OCI-LY7 (cell line): ENCODE measurements around a stretch of chr11.

DNA sequence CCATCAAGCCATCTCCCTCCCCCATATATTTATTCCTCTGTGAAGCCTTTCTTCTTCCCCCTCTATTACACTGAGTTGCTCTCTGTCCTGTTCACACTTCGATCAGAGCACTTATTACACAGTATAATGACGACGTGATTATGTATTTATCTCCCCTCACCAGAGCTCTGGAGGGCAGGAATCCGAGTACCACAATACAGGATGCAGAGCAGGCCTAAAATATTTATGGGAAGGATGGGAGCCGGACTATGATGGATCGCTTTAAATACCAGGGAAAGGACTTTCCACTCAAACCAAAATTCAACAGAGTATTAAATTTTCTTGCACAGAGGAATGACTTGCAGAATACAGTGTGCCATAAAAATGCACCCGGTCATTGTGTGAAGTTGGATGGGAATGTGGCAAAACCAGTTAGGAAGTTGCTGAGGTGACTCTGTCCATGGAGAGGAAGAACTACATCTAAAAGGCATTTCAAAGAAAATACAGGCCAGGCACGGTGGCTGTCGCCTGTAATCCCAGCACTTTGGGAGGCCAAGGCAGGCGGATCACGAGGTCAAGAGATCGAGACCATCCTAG, 21.3 kb upstream of the IPO7 start:
- PRO-cap, result no peak
- RAMPAGE, long total RNA, result no peak

DNA sequence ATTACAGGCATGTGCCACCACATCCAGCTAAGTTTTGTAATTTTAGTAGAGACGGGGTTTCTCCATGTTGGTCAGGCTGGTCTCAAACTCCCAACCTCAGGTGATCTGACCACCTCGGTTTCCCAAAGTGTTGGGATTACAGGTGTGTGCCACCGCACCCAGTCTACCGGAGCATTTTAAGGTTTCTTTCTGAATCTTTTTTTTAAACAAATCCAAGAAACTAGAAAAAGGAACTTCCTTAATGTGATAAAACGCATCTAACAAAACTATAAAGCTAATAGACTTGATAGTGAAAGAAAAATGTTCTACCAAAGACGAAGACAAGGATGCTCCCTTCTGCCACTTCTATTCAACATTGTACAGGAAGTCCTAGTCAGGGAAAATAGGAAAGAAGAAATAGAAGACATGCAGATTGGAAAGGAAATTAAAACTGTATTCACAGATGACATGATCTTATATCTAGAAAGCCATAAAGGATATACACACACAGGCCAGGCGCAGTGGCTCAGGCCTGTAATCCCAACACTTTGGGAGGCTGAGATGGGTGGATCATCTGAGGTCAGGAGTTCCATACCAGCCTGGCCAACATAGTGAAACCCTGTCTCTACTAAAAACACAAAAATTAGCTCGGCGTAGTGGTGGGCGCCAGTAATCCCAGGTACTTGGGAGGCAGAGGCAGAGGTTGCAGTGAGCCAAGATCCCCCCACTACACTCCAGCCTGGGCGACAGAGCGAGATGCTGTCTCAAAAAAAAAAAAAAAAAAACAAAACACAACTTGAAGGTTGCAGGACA, 10.8 kb upstream of the ZNF143 start:
- PRO-cap, result no peak
- RAMPAGE, long total RNA, result no peak

DNA sequence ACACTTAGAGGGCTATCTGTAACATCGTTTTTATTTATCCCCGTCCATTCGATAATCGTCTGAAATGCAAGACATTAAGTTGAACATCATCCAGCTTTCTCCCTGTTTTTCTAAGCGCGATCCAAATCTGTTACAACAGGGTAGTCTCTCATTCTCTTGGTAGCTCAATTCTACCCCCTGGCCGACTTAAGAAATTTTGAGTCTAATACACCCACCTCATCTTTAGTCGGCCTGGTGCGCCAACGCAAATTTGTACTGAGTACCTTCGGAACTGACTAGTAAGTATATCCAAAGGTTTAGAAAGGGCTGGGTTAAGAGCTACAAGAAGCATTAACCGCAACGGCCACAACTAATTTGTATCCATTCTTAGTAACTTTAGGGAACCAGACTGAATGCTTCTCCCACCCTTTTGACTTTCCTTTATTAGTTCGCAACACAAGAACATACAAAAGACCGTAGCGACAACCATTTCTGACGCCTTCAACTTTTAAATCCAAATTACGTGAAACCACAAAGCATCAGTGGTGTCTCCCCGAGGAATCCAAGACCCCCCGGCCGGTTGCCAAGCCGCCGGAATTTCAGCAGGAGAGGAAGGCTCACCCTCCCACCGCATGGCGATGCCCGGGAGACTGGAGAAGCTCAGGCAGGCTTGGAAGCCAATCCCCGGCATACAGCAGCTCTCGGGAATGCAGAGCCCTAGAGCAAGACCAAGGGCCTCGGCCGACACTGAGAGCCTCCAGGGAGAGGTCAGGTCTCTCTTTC, 918 bp upstream of the ZNF143 start:
- PRO-cap, result no peak
- RAMPAGE, long total RNA, result no peak

DNA sequence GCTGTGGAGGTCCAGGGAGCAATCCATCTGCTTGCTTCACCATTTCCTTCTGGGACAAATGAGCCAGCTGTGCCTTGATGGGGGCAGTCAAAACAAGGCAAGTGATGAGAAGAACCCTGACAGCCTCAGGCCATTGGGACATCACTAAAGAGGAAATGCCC, 38.3 kb upstream of the WEE1 start:
- PRO-cap, result no peak
- RAMPAGE, long total RNA, result no peak

- PRO-cap, result bidirectional peak, plus-strand start at chr11:9601149, minus-strand start at chr11:9601158; bidirectional peak, plus-strand start at chr11:9601683, minus-strand start at chr11:9601555
- RAMPAGE, long total RNA, result no peak
Measured at GRCh38 chr11:9601119-9601869, 27.8 kb downstream of the WEE1 start.

DNA sequence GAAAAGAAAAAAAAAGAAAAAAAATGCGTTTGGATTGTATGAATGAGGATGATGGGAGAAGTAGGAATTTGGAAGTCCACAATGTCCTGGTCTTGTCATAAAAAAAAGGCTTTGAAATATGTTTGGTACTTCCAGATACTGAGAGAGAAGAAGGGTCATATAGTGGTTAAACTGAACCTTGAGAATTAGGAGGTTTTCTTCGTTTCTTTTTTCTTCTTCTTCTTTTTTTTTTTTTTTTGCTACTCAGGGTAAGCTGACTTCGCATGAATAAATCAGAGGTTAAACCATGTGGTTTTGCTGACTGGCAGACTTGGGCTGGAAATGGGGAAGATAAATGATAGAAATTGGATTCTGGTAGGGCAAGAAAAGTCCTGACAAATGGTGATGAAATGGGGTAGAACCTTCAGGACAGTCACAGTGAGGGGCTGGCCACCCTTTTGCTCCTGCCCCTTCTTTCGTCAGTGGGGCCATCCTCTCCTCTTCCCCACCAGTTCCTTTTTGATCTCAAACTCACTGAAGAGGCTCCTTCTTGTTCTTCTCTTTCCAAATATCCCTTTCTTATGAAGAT, 1.7 kb upstream of the SWAP70 start:
- PRO-cap, result no peak
- RAMPAGE, long total RNA, result no peak

DNA sequence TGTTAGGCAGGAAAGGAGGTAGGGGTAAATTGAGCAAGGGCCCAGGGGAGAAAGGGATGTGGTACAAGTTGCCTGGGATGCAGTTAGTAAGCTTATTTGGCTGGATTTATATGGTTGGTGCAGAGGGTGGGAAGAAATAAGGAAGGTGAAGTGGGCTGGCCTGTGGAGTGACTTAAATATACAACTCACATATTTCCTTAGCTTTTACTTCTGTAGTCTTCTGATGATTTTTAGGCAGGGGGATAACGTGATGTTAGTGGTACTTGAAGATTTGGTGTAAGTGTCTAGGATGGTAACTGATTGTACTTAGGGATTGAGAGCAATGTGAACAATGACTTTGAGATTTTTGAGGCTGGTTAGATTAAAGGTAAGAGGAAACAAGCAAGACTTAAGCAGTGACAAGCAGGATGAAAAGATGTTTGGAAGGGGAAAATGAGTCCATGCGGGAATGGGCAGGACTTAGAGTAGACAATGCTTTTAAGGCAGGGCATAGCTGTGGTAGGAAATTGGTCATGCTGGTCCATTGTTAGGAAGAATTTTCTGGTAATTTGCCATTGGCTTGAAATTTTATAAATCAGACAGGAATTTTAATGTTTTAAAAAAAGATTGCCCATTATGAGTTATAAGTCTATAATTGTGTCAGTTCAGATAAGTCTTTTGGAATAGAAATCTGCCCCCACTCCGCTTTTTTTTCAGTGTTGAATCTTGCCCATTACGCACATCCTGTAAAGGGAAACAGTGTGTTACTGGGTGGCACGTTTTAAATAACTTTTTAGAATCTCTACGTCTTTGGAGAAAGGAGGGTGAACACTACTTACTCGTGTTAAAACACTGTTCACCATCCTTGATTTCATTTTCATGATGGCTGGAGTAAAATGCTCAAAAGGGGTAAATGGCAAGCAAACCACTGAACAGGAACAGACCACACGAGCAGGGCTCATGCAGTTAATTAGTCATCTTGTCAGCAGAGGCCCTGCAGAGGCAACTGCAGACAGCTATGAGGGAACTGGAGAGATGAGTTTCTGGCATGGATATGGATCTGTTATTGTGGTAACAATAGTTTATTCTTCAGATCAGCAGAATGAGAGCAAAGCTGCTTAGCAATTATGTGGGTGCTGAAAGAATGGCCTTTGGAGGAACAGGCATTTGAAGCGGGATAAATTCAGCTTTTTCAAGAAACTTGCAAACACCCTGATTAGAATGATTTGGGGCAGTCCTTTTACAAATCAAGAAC, 24.9 kb downstream of the SWAP70 start:
- PRO-cap, result unidirectional peak, plus-strand start at position 775 of the sequence; bidirectional peak, plus-strand start at position 956 of the sequence, minus-strand start at position 863 of the sequence
- RAMPAGE, long total RNA, result no peak

DNA sequence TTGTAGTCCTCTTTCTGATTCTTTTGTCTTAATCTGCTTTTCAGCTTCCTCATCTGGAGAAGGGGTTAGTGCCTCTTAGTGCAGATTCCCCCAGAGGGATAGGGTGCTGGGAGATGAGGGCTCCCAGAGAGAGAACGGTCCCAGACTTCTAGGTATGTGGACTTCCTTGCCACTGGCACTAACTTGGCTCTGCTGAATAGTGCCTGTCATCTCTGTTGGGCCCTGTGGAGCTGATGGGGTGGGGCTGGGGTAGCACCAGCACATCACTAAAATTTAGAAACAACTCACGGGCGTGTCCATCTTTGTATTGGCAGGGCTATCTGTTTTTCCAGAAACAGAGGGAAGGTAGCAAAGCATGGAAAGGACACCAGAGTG, 25.8 kb downstream of the SWAP70 start:
- PRO-cap, result no peak
- RAMPAGE, long total RNA, result no peak

DNA sequence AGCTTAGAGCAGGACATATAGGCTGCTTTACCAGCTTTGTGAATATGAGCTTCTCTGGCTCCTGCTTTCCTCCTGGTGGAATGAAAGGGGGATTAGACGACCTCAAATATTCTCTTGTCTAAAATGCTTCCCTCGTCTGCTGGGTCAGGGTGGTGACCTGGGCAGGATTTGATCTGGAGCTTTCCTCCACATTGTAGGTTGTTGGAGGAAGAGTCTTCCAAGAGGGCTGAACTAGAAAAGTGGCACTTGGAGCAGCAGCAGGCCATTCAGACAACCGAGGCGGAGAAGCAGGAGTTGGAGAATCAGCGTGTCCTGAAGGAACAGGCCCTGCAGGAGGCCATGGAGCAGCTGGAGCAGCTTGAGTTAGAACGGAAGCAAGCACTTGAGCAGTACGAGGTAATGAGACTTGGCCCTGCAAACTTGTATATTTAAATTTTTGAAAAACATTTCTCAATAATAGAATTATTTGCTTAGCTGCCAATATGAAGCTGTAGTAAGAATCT, 83.8 kb downstream of the SWAP70 start:
- PRO-cap, result no peak
- RAMPAGE, long total RNA, result no peak

DNA sequence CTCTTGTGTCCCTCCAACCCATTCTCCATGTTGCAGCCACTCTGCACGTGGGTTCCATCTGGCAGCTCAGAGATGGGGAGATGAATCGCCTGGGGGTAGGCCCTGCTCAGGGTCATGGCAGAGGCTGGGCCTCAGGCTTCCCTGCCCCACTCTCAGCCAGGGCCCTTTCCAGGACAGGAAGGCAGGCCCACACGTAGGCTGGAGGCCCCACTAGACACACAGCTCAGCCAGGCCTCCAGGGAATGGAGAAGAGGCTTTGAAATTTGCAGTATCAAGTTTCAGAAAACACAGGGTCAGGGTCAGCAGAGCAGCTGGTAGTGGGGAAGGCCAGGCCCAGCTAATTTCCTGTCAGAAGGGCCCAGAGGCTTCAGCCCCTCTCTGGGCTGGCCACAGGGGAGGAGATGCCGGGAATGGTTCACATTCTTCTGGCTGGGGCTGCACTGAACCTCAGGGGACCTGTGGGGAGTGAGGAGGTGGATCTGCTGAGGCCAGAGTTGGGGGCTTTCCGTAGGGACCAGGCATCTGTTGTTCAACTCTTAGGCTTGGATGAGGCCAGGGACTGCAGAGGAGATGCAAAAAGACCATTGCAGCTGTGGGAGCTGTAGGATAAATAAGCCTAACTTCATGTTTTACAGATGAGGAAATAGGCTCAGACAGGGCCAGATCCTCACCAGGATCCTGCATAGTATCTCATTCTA, 101.7 kb downstream of the SWAP70 start:
- PRO-cap, result no peak
- RAMPAGE, long total RNA, result no peak

DNA sequence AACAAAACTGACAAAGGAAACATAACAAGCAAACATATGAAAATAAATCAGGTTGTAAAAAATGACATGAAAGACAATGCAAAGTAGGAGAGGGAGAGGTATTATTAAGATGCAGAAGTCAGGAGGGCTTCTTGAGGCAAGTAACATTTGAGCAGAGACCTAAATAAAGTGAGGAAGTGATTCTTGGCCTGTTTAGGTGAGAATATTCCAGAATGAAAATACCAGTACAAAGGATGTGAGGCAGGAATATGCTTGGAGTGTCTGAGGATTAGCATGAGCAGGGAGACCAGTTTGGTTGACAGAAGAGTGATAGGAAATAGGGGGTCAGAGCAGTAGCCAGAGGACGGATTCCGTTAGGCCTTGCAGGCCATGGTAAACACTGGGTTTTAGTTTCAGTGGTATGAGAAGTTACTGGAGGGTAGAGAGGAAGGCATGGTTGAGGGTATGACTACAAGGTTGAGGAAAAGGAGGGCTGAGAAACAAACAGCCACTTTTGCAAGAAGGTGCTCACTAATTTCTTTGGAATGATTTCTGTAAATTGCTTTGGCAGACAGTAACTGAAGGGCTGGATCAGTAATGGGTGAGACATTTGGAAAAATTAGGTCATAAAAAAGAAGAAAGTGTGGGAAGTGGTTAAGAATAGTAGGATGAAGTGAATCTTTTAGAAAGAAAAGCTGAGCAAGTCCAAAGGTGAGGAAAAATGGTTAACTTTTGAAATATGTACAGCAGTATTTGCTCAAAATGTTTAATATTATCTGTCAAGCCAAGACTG, 191.9 kb downstream of the SWAP70 start:
- PRO-cap, result no peak
- RAMPAGE, long total RNA, result no peak

DNA sequence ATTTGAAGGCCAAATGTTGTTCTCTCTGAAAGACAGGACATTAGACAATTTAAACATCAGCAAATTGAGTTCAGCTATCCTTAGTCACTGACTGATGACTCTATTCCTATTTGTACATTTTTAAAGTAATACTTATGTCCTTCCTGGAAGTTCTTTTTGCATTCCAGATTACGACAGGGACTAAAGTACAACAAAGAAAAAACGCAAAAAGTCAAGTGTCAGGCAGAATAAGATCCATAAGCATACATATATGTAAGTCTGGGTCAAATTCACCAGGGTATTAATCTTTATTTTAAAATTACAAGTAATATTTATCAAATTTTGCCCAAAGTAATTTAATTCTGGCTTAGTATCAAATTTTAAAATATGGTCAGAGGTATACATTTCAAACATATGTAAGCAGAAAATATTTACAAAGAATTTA, 175.9 kb downstream of the SBF2 start:
- PRO-cap, result no peak
- RAMPAGE, long total RNA, result no peak

DNA sequence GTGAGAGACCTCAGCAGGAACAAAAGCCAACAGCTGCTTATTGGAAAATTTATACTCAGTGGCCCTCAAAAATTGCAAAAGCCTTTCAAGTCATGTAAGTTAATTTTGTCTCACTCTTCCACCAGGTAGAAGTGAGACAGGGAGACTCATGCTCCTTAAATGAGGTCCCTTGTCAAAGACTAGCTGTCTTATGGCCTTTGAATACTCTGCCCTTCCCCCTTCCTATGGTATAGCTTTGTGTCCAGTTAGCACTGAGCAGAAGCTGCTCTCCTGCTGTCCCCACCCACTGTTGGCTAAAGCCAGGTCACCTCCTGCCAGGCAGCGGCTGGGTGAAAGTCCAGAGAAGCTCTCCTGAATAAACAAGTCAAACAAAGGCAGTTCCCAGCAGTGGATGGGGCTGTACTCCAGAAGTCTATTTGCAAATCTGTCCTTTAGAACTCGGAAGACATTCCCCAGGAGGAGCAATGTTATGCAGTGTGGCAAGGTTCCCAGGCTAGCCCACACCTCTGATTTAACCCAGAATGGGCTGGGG, 21.5 kb downstream of the ADM start:
- PRO-cap, result no peak
- RAMPAGE, long total RNA, result no peak

DNA sequence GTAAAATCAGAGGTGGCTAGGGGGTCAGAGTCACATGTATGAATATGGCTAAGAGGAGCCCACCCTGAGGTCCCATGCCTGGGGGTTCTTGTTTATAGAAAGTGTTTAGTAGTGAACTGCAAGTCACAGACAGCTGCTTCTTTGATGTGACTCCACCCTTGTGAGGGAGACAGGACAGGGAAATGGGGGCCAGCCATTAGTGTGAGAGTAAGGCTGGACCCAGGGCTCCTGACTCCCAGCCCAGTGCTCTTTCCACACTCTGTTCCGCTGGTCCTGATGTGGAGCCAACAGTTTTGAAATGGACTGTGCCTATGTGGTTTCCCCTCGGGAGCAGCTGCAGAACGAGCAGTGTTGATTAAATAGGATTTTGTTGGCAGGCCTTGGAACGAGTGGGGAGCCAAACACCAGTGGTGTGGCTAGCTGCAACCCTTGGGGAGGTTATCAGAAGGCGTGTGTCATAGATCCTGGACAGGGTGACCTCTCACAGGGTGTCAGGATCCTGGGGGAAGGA, 66.6 kb upstream of the AMPD3 start:
- PRO-cap, result no peak
- RAMPAGE, long total RNA, result no peak

- PRO-cap, result no peak
- RAMPAGE, long total RNA, result no peak
Measured at GRCh38 chr11:10444917-10445335, 10.1 kb upstream of the AMPD3 start.

- PRO-cap, result no peak
- RAMPAGE, long total RNA, result no peak
Measured at GRCh38 chr11:10451492-10451979, 3.5 kb upstream of the AMPD3 start.

DNA sequence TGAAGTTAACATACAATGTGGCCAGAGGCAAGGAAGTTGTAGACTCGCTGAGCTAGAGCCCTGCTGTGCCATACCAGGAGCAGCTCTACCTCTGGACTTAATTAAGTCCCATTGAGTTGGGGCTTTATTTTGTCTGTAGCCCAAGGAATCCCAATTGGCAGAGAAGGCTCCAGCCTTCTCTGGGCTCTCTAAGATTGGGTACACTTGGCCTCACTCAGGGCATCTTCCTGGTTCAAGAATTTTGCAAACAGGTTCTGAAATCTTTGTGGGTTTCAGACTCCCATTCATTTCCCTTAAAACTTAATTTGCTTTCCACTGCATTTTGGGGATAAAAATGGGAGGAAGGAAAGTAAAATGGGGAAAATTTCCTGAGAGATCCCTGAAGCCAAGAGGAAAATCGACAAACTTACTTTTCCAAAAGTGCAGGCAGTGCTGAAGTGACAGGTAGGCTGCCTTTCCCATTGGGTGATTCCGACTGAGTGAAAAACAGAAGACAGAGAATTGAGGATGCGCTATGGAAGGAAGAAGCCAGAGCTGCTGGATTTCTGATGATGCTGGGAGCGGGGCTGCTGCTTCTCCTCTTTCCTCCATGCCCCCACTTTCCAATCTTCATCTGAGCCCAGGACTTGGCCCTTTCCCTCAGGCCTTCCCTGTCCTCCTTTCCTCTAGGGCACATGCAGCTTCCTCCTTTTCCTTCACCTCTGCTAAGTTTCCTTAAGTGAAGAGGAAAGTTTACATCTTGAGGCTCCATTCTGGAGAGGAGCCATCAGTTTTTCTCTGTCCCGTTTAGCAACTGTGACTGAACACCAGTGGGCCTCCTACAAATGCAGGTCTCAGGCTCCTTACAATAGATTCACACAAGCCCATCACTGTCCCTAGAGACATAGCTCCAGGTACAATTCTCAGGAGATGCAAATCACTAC, 22.9 kb upstream of the LYVE1 start:
- PRO-cap, result no peak
- RAMPAGE, long total RNA, result no peak

DNA sequence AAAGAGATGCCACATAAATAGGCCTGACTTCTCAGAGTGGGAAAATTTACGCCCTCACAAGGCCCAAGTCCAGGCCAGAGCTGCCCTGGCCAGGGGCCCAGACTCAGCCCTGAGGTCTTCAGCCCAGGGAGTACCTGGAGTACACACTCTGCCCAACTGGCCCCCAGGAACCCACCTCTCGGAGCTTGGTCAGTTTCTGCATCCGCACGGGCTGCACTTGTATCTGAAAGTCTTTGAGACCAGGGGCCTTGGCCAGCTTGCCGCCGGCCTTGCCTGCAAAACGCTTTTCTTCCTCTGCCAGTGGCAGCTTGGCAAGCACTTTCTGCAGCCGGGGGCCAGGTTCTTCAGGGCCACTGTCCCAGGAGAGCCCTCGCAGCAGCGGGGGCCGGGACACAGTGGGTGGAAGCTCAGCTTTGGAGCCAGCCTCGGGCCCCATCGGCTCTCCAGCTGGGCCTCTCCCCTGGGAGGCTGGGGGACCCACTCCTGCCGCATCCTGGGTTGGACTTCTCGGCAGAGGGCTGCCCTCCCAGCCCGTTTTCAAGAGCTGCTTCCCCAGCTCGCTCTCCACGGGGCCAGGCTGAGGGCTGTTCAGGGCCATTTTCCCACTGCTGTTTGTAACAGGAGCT, 57.4 kb upstream of the LYVE1 start:
- PRO-cap, result no peak
- RAMPAGE, long total RNA, result no peak

DNA sequence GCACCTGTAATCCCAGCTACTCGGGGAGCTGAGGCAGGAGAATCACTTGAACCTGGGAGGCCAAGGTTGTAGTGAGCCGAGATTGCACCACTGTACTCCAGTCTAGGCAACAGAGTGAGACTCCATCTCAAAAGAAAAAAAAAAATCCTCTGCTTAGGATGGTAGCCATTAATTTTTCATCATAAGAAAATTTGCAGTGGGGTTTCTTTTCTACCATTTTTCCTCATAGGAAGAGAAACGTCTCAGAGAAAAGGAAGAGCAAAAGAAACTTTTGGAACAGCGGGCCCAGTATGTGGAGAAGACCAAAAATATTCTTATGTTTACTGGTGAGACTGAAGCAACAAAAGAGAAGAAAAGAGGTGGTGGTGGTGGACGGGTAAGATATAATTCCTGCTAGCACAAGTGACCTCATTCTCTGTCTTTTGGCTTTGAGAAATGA, 21.9 kb downstream of the CTR9 start:
- PRO-cap, result no peak
- RAMPAGE, long total RNA, result no peak

DNA sequence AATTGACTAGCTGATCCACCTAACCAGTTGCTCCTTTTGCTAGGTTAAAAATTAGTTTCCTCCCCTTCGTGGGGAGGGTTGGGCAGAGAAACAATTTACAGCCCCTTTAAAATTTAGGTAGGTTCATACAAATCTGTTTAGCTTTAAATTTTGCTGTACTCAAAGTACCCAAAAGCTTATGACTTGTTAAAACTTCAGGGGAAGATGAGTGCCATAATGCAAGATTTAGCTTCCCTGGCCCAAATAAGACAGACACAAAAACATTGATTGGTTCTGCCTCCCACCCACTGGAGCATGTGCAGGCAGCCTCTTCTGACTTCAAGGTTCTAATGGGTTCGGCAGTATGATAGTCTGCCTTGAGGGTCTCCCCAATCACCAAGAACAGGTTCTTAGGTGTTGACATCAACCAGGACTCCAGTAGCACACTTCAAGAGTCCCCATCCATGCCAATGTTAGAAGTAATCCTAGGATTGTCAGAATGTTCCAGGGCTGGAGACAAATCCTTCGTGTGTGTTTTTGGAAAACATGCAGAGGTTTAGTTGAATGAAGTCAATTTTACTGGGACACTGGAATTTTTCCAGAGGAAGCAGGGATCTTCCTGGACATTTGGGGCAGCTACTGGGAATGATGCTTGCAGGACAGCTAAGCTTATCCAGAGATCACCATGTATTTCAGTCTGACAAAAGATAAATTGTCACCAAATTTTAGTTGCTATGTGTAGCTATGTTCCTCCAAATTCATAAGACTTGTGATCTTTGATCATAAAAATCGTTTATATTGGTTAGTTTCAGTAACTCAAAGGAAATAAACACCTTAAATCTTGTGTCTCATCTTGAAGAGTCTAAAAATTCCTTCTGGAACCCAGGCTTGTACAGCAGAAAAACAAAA, 12.4 kb downstream of the EIF4G2 start:
- PRO-cap, result no peak
- RAMPAGE, long total RNA, result no peak